T-cell (primary cell): Measurements from ENCODE around the gene KIF2B.

GRCh38 chr17:50550618-50551145 is 3.7 kb downstream of the SPATA20 start:
- PRO-cap, 7 experiments = no peak in any of the 7 experiments

- PRO-cap, 7 experiments = no peak in any of the 7 experiments
Observed at GRCh38 chr17:50672989-50673644, 34.6 kb downstream of the ANKRD40 start.

- PRO-cap, 7 experiments = no peak in any of the 7 experiments
Observed at GRCh38 chr17:50689841-50690564, 17.7 kb downstream of the ANKRD40 start.

DNA sequence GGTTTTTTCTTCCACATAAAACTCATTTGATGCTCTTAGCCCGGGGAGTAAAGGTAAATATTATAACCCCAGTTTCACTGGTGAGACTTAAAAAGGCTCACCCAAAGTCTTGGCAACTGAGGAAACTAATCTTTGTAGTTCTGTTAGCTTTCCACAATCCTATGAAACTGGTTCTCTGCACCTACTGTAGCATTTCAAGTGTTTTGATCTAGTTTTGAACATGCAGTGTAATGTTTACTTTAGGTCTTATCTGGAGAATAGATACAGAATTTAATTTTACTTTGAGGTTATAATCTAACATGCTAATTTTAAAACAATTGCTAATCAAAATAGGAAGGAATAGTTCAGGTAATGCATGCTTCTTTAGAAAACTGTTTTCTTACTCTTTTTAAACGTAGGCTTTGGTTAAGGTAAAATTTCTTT is 1.0 kb downstream of the LUC7L3 start:
- PRO-cap, 7 experiments = no peak in any of the 7 experiments

DNA sequence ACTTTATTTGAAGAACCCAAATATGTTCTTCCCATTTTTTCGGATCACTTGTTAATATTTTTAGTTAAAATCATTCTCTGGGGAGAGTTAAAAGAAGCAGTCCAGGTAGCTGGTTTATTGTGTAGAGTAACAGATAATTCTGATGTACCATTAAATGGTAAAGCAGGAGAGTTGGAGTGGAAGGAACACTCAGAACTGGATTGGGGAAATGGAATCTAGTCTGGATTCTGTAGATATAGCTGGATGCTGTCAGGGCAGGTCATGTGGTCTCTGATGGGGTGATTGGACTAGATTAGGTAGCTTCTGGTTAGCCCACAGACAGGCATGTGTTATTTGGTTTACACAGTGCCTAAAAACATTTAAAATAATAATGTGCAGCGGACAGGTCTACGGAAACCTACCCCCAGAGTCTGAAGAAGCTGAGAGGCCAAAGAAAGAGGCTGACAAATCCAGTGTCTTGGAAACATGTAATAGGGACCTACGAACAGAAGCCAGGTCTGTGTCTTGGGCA is 12.2 kb downstream of the LUC7L3 start:
- PRO-cap, 7 experiments = no peak in any of the 7 experiments

- PRO-cap, 7 experiments = no peak in any of the 7 experiments
Observed at GRCh38 chr17:50750887-50751355, 16.4 kb downstream of the ANKRD40CL start.

- PRO-cap, 7 experiments = no peak in any of the 7 experiments
Observed at GRCh38 chr17:50763129-50763673, 4.1 kb downstream of the ANKRD40CL start.

GRCh38 chr17:50867350-50868378 is 1.5 kb upstream of the TOB1 start:
- PRO-cap, 7 experiments = peak in 7 of 7 experiments; most common plus-strand start chr17:50867806 (in 4); most common minus-strand start chr17:50867449 (in 5)

- PRO-cap, 7 experiments = peak in 5 of 7 experiments; most common plus-strand start chr17:50914159 (in 1); most common minus-strand start chr17:50914005 (in 3)
Observed at GRCh38 chr17:50913891-50914379, 47.8 kb upstream of the TOB1 start.

GRCh38 chr17:50918790-50919384 is 52.7 kb upstream of the TOB1 start:
- PRO-cap, 7 experiments = peak in 7 of 7 experiments; most common plus-strand start chr17:50919127 (in 7); most common minus-strand start chr17:50919104 (in 7)

DNA sequence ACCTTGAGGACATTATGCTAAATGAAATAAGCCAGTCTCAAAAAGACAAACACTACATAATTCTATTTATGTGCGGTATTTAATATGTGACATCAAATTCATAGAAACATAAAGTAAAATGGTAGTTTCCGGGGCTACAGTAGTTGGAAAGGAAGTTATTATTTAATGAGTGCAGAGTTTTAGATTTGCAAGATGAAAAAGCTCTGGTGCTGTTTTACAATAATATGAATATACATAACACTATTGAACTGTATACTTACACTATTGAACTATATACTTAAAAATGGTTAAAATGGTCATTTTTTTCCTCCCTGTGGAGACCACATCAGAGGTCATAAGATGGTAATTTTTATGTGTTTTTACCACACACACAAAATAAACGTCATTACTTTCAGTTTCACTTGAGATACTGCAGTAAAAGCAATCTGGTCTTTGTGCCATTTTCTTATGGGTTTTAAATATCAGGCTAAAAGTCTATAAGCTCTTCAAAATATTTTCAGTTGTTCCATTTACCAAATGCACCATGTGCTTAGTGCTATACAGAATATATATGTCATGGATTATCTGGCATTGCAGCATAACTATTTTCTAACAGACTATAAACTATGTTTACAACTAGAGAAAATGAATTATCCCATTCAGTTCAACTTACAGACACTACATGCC is 90.9 kb downstream of the SPAG9 start:
- PRO-cap, 7 experiments = peak in 6 of 7 experiments; most common plus-strand start position 440 of the sequence (in 5)

DNA sequence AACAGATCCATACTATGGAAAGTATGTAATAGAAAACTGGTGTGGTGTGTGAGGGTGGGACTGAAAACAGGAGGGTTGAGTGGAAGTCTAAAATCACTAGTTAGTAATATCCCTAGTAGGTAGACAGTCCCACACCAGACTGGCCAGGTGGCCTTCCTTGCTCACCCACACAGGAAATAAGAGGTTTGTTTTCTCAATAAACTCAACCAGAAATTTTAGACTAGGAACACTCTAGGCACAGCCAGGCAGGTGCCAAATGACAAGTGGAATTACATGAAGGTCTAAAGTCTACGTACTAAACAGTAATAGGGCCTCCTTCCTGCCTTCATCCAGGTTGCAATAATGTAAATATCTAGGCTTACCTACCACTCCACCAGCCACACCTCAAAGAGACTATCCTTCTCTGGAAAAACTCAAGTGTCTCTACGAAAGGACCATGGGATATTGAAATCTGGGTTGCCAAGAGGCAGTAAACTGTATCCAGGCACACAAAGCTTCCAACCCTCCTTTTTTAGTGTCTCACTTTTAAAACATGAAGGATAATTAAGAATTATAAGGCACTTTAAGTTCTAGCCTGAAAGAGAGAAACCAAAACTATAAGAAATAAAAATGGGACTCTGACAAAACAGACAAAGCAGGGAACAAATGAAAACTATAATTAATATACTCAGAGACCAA is 26.8 kb downstream of the SPAG9 start:
- PRO-cap, 7 experiments = no peak in any of the 7 experiments

DNA sequence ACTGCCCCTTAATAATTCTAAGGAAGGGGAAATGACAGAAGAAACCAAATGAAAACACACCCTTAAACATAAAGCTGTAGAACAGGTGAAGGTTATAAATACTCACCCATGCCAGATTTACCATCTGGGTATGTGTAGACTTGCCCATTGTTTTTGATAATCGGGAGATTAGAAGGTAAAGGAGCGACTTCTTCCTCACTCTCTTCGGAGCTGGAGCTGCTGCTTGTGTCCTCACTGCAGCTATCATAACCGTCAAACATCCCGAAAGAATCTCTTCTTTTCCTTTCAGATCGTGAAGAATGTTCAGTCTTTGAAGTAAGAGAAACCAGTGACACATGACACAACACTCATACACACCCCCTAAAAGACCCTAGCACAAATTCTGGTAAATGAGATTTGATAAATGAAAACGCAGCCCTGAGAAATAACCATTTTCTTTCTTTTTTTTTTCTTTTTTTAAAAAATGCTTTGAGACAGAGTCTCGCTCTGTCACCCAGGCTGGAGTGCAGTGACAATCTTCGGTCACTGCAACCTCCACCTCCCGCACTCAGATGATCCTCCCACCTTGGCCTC is 34.9 kb downstream of the MBTD1 start:
- PRO-cap, 7 experiments = no peak in any of the 7 experiments

DNA sequence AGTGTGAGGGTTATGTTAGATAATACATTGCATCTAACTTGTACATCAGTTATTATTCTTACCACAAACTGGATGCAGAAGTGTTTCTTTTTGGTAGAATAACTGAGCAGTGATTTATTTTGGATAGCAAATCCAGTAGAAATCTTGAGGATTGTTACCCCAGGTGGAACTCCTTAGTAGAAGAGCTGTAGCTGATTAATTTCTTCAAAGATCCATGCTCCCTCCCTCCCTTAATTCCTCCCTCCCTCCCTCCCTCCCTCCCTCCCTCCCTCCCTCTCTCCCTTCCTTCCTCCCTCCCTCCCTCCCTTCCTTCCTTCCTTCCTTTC is 337.8 kb downstream of the CA10 start:
- PRO-cap, 7 experiments = peak in 2 of 7 experiments; most common minus-strand start position 173 of the sequence (in 2)

DNA sequence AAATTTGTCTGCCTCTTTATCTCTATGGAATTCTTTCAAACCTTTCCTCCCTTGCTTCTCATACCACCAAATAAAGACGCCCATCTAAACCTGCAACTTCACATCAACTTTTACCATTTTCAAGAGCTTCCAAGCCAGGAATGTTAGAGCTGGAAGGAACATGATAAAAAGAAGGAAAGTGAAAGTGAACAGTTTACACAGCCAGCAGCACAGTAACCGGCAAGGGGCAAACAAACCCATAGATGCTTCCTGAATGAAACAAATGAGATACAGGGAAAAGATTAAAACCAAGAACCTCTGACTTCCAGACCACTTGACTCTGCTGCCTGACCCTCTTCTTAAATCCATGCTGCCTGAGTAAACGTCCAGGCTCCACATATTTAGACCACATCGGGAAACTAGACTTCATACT is 231.1 kb upstream of the CA10 start:
- PRO-cap, 7 experiments = no peak in any of the 7 experiments

- PRO-cap, 7 experiments = no peak in any of the 7 experiments
Observed at GRCh38 chr17:52861950-52862395, 703.5 kb upstream of the CA10 start.

DNA sequence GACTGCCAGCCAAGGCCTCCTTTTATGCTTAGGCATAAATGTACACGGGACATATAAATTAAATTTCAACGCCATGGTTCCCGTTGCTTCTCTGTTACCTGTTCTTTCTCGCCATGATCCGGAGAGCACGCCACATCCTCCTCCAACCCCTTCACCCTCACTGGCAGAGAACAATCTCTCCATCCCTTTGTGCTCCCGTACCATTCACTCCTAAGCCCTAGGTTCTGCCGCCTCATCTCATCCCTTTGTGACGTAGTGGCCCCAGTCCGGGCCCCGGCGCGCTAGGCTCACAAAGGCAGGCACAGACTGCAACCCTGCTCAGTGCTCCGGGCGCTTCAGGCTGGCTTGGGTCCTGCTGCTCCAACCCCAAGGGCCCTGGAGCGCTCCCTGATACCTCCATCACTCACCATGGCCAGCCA is at the start of gene KIF2B:
Gene KIF2B (plus strand): TSS at position 302 of the 419 bp plus-strand sequence.
- PRO-cap, 7 experiments = no peak in any of the 7 experiments

- PRO-cap, 7 experiments = no peak in any of the 7 experiments
Observed at GRCh38 chr17:53924563-53924900, 101.8 kb downstream of the KIF2B start.

GRCh38 chr17:54685526-54685982 is 215.1 kb upstream of the TOM1L1 start:
- PRO-cap, 7 experiments = no peak in any of the 7 experiments

DNA sequence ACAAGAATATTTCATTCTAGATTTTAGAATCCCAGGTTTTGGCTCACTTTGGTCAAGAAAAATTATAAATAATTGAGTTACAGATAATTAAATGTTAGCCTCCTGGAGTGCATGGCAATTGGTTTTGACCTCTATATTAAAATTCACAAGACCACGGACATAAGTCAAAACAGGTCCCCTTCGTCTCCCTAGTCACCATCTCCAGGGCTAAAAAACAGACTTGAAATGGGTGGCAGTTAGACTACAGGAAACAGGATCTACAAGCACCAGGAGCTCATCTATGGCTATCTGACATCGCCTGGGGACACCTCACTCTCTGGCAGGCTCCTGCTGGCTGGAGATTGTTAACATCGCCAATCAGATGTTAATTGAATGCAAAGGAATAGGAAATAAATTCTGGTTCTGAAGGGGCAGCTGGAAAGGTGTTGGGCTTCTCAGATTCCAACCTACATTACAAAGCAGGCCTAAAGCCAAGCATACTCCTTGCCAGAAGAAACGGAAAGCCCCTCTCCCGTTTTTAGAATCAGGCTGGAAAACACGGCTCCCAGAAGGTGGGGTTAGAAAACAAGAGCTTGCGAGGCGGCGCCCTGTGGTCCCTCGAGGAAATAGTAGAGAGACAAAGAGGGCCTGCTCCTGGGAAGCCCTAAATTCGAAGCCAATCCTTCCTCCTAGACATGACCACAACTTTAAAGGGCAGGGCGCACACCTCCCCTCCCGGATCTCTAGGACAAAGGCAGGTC is 981 bp upstream of the TOM1L1 start:
- PRO-cap, 7 experiments = no peak in any of the 7 experiments